Peritoneum (tissue), 1 donor: ENCODE measurements around a stretch of chr1.

GRCh38 chr1:89125404-89125874 lies 475 bp downstream of the GBP2 start:
- PRO-cap: no peak

GRCh38 chr1:89311793-89312238 lies 39.2 kb upstream of the GBP5 start:
- PRO-cap: no peak

DNA sequence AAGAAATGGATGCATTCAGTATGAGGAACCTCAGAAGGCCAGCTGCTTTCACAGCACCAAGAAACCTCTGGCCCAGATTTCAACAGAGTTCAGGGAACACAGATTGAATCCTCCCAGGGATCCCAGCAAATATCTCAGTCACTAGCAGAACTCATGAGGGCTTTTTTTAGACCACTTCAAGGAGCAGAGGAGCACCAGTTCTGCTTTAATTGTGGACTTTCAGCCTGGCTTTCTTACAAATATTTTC lies 6.5 kb upstream of the LRRC8B start:
- PRO-cap: no peak

- PRO-cap: no peak
These were observed 93.1 kb upstream of the LRRC8D start for GRCh38 chr1:89727705-89728218.

DNA sequence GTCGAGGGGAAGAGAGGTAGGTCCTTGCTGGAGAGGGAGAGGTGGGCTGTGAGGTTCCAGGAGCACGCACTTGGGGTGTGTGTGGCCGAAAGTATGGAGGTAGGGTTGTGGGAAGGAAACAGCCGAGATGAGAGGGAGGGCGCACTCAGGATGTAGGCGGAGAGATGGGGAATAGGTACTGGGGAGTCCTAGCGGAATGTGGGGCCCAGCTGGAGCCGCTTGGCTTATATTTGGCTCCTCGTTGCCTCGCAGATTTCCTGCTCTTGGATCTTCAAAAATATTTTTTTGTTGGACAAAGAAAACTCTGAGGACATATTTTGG lies 1.3 kb downstream of the LRRC8D start:
- PRO-cap: no peak

GRCh38 chr1:89822491-89822570 lies 1.5 kb downstream of the LRRC8D start:
- PRO-cap: no peak

- PRO-cap: no peak
These were observed 79.9 kb downstream of the LRRC8D start for GRCh38 chr1:89900478-89901373.

DNA sequence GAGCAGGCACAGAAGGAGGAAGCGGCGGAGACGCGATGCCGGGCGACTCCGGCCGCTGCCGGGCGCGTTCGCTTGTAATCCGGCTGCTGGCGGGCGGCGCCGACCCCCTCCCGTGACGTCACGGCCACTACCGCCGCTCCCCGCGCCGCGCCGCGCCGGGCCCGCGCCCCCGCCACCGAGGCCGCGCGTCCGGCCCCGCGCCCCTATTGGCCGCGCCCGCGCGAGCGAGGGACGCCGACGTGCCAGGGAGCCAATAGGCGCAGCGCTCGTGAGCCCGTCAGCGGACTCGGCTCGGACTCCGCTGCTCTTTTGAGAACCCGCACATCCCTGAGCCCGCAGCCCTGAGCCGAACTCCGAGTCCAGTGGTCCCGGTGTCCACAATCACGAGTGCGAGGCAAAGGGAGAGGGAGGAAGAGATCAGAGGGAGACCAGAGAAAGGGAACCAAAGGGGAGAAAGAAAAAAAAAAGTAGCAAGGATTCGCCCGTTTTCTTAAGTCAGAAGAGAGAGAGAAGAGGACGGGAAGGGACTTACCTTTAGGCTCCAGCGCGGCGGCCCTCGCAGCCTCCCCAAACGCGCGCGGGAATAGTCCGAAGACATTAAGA lies 864 bp upstream of the BARHL2 start:
- PRO-cap: no peak

GRCh38 chr1:90730407-90731103 lies 13.5 kb upstream of the BARHL2 start:
- PRO-cap: no peak

GRCh38 chr1:91019901-91020376 lies 1.9 kb downstream of the ZNF644 start:
- PRO-cap: no peak

DNA sequence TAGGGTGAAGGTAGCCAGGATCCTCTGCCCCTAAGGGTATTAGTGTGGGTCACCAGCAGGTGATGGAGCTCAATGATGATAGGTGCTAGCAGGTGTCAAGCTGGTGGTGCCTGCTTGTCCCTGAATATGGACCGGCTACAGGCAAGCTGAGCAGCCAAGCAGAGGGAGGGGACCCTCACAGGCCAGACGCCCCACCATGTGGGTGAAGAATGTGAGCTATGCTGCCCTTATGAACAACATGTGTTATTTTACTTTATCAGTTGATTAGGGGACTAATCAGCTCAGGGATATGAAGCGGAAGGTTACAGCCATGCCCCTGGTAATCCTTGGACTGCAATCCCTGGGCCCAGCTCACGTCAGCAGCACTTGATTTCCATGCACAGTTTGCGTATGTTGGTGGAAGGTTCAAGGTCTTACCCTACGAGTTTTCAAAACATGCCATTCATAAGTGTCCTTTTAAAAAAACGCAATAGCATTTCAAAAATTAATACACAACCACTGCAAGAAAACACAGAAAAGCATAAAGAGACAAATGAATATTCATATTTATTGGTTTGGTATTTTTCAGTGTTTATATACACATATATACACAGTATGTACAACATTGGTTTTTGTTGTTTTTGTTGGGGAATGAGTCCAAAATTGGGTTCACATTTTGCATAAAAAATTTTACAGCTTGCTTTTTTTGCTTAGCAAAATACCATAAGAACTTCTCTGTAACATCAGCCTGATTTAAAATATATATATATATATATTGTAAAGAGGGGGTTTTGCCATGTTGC lies 106.1 kb downstream of the CDC7 start:
- PRO-cap: no peak

DNA sequence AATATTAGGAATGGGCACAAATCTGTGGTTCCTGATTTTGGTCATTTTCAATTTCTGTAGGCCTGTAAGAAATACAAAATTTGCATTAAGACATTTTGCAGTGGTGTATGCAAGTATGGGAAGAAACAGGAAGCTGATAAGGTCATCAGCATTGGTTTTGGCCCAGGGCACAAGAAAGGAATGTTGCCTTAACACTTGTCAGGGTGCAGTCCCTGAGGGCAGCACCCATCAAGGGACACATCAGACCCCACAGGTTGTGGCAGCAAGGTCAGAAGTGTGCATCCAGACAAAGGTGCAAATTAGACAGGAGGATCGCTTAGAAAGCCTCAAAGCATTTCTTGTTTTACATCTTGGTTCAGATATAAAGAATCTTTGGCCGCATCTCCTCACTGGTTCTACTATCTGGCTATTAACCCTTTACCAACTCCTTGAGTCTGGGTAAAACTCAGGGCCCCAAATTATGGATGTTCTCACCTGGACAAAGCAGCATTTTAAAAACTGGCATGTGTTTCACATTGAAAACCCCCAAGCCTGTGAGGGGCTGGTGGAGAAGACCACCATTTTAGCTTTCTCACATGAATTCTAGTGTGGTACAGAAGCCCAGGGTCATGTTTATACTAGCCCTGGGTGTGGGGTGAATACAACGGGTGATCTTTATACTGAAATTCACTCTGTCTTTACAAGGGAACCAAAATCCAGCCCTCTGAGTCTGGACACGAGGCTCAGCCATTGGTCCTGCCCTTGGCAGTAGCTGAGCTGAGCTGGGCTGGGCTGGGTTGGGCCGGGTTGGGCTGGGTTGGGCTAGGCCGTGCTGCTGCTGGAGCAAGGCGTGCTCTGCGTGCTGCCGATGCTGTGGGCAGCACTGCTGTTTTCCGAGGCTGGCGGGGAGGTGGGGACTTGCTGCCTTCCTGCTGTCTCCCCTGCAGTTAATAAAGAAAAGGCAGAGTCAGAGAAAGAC lies 182.6 kb downstream of the CDC7 start:
- PRO-cap: no peak

- PRO-cap: no peak
These were observed 173.7 kb downstream of the TGFBR3 start for GRCh38 chr1:91712137-91712799.

DNA sequence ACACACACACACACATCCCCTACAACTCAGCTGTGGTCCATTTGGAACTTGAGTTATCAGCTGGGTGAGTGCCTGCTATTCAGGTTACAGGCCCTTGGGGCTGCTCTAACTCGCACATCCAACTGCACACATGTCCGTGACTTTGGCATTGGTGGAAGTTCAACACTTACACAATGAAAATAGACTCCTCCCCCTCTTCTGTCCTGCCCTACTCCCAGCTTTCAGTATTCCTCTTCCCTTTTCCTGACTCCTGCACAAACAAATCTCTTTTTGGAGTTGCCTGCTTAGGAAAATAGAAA lies 141.0 kb downstream of the TGFBR3 start:
- PRO-cap: no peak

DNA sequence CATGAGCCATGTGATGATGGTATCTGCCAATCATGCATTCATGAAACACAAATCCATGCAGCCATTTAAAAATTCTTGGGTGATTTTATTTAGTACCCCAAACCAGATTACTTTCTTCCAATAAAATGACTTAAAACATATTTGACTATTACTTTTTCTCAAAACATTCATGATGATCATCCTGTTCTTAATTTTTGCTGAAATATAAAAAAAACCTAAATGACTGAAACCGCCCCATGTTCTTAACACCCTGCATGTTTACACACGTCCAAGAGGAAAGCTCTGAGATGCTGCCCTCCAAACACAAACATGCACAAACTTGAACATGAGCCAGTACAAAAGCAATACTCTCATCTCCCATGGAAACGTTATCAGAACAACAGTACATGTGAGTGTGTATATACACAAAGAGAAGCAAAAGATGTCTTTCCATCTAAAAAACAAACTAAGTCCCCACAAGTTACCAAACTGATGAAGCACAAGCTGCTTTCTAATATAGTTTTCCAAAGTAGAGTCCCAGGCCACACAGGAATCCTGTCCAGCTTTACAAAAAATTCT lies 140.0 kb downstream of the TGFBR3 start:
- PRO-cap: no peak

GRCh38 chr1:91804199-91805298 lies 81.4 kb downstream of the TGFBR3 start:
- PRO-cap: no peak

GRCh38 chr1:91863941-91864443 lies 22.0 kb downstream of the TGFBR3 start:
- PRO-cap: no peak

DNA sequence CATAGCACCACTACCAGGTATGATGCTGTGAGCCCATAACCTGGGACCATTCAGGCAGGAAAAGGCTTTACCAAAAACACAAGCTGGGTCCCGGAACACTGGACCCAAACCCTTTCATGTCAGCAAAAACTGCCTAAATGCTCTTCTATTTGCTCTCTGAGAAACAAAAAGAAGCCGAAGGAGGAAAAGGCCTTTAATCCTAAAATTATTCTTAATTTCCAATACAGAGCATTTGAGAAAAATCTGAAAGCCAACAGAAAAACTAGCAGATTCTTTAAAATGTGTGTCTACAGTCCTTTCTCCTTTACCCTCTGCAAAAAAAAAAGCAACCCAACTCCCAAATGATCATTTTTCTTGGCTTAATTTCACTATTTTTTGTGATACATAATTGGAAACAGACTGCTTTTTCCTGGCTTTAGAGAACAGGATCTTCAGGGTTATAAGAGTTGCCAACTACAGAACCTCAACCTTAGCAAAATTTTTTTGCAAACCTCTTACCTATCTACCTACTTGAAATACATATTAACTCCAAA lies 9.3 kb downstream of the TGFBR3 start:
- PRO-cap: no peak

DNA sequence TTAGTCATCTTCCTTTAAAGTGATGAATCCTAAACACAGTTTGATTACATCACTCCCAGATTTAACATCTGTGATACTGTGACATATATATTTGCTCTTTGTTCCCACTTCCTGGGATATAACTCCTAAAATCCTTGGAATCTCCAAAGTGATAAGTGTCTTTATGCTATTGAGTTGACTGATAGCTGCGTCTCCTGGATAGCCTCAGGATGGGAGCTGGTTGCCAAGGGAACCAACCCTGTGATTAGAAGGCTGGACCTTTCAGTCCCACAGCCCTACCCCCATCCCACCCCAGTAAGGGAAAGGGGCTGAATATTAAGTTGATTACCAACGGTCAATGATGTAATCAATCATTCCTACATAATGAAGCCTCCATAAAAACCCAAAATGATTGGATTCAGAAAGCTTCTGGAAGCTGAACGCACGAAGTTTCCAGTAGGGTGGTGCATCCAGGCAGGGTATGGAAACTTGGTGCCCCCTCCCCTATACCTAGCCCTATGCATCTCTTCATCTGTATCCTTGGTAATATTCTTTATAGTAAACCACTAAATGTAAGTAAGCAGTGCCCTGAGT lies 21.4 kb downstream of the GLMN start:
- PRO-cap: no peak

GRCh38 chr1:92315767-92316446 lies 17.0 kb downstream of the RPAP2 start:
- PRO-cap: no peak